ENCODE data around the genes GPR50, MAGEA3, MAGEA2B, ZNF185 and HAUS7.

DNA sequence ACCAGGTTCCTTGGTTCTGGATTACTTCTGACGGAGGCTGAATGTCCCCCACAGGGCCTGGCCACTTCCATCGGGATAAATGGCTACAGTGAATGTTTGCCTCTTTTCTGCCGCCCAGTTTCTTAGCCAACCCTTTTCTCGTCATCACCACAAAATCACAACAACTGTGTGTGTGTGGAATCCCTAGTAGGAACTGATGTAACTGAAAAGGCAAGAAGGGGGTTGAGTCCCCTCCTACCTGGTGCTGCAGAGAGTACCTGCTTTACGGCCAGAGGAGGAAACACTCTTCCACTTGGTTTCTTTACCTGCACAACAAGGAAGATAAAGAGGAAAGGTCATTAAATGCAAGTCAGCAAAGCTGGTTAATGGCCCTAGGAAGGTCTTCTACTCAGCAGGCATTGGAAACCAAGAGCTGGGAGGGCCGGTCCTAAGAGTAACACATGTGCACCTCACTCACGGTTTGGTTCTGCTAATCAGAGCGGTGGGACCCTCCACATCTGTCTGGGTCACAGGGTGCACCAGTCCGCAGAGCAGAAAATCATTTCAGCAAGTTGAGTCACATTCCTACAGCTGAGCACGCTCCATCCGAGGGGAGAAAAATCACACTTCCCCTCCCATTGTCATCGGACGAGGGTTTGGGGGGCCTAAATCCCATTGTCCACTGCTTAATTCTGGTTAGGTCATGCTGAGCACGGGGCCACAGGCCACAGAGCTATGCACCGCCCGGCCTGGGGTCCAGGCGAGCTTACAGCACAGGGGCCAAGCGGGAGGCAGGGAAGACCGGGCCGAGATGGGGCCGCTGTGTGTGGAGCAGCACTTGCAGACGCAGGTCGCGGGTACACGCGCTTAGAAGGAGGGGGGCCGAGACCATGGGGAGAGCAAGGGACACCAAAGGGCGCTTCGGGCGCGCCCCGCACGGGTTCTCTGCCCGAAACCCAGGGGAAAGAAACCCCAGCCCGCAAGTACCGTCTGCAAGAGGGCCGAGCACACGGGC, 818 bp downstream of the EOLA2 start:
- RRBS, result 4% methylated on average over 4 of the region's 38 CpGs

- RRBS, result no CpG with 5 or more reads among the region's 10 CpGs
These were observed 93.5 kb upstream of the MAMLD1 start for GRCh38 chrX:150269445-150270181.

GRCh38 chrX:150364841-150365855, 2.0 kb downstream of the MAMLD1 start:
- RRBS, result 1% methylated on average over 35 of the region's 102 CpGs

GRCh38 chrX:150513381-150513811, 55.0 kb upstream of the MTM1 start:
- RRBS, result no CpG with 5 or more reads among the region's 8 CpGs

- RRBS, result no CpG with 5 or more reads among the region's 2 CpGs
These were observed 11.8 kb downstream of the MTMR1 start for GRCh38 chrX:150704661-150705692.

- RRBS, result no CpG with 5 or more reads among the region's 1 CpG
These were observed 13.3 kb downstream of the MTMR1 start for GRCh38 chrX:150706406-150706947.

GRCh38 chrX:150872771-150873293, 25.6 kb downstream of the CD99L2 start:
- RRBS, result no CpG with 5 or more reads among the region's 6 CpGs

DNA sequence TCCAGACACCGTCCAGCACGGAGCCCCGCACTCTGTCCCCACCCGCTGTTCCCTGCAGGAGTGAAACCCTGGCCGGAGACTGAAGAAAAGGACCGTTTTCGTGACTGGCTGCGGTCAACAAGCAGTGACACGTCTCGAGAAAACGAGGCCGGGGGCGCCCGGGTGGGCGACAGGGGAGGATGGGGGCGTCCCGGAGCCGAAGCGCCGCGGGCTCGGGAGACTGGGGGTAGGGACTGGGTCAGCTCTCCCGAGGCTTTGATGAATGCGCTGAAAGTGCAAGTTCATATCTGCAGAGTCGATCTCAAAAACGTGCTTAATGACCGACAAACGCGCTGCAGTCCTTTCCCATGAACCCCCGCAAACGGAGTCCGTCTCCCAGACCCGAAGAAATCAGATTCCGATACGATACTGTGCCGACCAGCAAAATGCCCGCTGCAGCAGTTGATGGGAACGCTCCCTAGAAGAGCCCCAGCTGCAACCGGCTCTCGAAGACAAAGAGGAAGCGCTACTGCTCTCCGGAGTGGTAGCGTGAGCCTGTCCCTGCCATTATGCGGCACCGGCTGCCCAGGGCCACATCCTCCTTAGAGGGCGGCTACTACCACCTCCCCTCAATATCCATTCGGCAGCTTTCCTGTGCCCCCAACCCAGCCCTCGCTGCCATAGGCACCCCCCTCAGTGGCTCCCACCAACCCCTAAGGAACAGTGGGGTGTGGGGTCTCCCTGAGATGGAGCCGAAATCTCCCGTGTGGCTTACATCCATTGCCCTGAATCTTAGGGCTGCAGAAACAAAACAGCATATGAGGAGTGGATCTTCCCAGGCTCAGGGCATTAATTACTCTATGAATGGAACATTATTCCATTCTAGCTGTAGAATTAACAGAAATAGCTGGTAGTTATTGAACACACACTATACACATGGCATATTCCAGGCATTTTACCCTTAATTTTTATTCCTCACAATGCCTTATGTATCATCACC, 962 bp upstream of the CD99L2 start:
- RRBS, result 2% methylated on average over 8 of the region's 50 CpGs

- RRBS, result 70% methylated on average over 4 of the region's 16 CpGs
These were observed at the start of gene GPR50 for GRCh38 chrX:151176183-151176859. TSS of gene GPR50 (plus strand) at chrX:151176584.

DNA sequence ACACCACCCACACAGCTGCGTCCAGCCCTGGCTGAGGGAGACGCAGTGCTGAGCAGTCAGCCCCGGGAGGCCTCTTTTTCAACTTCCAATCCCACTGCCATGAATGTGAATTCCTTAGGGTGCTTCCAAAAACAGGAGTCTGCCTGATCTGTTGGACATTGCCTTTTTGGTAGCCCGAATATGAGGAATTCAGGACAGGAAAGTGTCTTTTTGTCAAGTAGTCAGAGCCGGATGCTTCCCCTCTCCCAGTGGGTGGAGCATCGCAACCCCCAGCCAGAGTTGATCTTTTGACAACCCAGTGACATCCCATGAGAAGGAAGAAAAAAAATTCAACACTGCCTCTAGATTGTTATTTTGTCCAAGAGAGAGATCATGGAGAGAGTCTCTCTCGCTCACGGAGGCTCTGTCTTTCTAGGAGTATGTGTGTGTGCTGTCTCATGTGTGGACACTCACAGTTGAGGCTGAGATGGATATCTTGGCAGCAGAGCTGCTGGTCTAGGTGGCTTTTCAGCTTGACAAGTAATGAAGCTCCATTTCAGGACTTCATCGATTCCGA, 9.0 kb downstream of the PRRG3 start:
- RRBS, result no CpG with 5 or more reads among the region's 10 CpGs

DNA sequence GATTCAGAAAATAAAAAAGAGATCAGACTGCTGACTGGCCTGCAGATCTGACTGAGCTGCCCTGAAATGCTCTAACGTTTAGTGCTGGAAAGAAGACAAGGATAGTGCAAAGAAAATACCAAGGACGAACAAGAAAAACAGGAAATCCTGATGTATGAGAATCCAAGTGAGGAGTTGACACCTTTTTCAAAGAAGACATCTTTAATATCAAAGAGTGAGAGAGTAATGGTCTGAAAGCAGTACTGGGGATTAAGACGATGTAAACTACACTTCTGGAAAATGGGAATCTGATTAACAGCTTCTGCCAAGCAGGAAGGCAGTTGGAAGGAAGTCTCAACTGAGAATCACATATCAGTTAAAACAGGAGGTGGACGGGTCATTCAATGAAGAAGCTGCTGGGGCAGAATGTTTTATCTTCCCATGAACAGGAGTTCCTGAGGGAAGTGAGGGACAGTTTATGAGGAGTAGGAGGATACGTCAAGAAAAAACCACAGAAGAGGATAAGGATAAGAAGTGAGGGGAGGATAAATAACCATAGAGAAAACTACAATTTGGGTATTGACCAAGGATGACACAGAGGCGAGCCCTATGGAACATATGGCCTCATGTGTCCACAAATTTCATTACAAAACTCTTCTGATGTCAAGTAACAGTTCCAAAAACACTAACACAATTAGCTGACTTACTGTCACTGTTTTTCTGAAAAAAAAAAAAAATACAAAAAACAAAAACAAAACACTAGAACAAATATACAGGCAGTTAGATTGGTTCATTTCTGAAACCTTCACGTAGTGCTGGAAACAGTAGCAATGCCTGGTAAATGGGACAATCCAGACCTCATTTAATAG, 38.7 kb upstream of the MAGEA10 start:
- RRBS, result no CpG with 5 or more reads among the region's 7 CpGs

- RRBS, result no CpG with 5 or more reads among the region's 3 CpGs
These were observed 386 bp upstream of the GABRA3 start for GRCh38 chrX:152451537-152451865.

GRCh38 chrX:152698400-152698931, at the start of gene MAGEA3:
TSS of gene MAGEA3 (plus strand) at chrX:152698794.
- RRBS, result no CpG with 5 or more reads among the region's 25 CpGs

- RRBS, result no CpG with 5 or more reads among the region's 28 CpGs
These were observed at the start of gene MAGEA2B for GRCh38 chrX:152714390-152714873. TSS of gene MAGEA2B (plus strand) at chrX:152714628.

DNA sequence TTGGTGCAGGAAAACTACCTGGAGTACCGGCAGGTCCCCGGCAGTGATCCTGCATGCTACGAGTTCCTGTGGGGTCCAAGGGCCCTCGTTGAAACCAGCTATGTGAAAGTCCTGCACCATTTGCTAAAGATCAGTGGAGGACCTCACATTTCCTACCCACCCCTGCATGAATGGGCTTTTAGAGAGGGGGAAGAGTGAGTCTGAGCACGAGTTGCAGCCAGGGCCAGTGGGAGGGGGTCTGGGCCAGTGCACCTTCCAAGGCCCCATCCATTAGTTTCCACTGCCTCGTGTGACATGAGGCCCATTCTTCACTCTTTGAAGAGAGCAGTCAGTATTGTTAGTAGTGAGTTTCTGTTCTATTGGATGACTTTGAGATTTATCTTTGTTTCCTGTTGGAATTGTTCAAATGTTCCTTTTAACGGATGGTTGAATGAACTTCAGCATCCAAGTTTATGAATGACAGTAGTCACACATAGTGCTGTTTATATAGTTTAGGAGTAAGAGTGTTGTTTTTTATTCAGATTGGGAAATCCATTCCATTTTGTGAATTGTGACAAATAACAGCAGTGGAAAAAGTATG, 3.4 kb downstream of the MAGEA12 start:
- RRBS, result no CpG with 5 or more reads among the region's 7 CpGs

DNA sequence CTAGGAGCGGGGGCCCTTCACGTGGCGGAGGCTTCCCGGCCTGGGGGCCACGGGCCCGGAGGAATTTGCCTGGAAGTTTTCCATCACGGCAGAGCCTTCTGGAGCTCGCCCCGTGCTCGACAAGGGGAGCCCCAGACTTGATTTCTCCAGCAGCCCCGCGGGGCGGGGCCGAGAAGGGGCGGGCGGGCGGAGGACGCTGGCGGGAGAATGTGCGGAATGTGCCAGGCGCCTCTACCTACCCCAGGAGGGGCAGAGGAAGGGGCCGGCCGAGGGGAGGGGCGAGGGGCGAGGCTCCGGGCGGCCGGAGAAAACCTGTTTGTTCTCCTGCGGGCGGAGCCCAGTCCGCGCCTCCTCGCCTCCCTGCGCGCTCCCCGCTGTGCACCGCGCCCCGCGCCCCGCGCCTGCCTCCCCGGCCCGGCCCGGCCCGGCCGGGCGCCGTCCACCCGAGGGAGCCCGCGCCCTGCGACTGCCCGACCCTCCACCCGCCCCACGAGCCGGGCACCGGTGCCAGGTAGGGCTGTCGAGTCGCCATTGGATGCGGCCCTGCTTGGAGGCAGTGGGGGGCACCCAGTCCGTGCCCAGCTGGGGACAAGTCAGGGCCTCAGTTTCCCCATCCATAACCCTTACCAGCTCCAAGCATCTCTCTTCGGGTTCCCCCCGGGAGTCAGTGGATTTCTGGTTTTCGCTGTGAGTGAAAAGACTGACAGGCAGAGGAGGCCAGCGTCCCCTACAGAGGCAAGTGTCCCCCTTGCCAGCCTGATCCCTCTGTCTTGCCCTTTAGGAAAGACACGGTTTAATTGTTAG, at the start of gene ZNF185:
TSS of gene ZNF185 (plus strand) at position 340 of the 804 bp plus-strand sequence.
- RRBS, result under 1% methylated on average over 15 of the region's 67 CpGs

DNA sequence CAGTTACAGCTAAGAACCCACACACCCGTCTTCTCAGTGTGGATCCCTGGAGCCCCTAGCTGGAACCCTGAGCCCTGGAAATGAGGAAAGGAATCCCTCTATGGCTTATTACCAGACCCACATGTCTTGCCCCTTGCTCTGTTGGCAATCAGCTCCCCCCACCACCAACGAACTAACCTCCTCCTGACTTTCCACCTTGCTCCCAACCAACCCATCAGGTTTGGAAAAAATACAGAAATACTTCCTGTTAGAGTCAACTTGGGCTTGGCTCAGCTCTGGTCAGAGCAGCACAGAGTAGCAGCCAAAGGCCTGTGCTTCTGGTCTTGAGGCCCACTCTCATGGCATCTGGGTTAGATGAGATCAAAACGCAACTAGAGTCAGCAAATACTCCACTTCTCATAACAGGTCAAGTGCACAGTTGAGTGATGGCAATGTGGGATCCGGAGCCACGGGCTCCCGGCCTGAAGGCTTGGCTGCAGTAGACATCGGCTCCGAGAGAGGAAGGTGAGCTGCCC, 34.7 kb downstream of the ZNF185 start:
- RRBS, result 96% methylated on average over 3 of the region's 8 CpGs

DNA sequence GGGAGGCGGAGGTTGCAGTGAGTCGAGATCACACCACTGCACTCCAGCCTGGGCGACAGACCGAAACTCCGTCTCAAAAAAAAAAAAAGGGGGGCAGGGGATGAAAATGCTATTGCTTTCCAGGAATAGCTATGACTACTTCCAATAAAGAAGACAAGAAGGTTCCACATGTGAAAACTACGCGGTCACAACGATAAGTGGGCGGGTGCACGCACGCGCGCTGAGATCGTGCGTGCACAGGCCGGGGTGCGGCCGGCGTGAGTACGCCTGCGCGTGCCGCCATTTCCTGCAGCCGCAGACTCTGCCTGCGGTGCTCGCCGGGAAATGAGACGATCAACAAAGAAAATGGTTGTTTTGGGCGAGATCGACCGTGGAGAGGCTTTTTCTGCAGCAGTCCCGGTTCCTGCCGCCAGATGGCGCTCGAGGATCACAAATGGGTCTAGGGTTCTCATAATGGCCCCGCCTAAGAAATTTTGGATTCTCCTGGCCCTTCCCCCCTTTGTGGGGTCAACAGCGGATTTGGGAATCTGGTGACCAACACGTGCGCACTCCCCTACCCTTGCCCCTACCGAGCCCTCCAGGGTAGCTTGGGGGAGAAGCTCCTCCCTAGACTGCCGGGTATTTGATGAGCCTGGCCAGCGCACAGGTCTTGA, 35.1 kb downstream of the PNMA5 start:
- RRBS, result 8% methylated on average over 16 of the region's 42 CpGs

DNA sequence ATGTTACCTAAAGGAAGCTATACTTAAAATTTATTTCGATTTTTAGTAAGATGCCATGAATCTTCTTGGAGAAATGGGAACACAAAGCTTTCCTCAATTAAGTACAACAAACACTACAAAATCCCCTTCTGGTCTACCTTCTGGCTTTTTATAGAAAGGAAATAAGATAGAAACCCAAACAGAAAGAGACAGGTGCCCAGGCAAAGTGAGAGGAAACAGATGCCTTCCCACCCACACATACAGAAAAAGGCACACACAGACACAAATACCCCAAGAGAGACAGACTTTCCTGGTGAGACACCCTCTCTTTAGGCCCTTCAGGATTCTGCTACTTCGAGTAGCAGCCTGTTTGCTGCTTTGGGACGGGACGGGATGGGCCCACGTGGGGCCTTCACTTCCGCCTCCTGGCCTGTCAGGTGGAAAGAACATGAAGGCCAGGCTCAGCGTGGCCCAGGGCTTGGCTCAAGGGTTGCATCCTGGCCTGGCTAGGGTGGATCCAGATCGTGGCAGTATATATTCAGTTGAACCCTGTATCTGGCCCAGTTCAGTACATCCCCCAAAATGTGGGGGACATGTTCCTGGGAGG, 2.1 kb downstream of the ZNF275 start:
- RRBS, result no CpG with 5 or more reads among the region's 8 CpGs

GRCh38 chrX:153469955-153471258, at the start of gene HAUS7:
TSS of gene HAUS7 (minus strand) at chrX:153470576.
- RRBS, result 3% methylated on average over 20 of the region's 92 CpGs